ENCODE measurements around a stretch of chr14.

- RRBS: no CpG with 5 or more reads among the region's 1 CpG
These were observed 44.5 kb downstream of the GPR65 start for GRCh38 chr14:88049416-88049758.

DNA sequence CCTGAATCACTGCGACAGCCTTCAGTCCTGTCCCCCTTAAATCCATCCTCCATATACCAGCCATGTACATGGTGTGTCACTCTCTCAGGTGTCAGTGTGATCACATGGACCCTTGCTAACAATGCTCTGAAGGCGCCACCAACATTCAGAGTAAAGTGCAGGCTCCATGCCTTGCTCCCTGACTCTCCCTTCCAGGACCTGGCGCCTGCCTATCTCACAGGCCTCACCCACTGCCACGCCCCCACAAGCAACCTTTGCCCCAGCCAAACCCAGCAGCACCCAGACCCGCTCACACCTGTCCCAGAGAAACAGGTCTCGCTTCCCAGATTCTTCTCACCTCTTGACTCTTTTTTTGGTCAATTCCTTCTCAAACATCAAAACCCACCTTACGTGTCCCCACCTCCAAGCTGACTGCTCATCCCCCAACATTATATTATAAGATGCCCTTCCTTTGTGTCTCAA lies 52.3 kb downstream of the KCNK10 start:
- RRBS: no CpG with 5 or more reads among the region's 7 CpGs

GRCh38 chr14:88322973-88323160 lies 202 bp downstream of the KCNK10 start:
- RRBS: no CpG with 5 or more reads among the region's 10 CpGs

DNA sequence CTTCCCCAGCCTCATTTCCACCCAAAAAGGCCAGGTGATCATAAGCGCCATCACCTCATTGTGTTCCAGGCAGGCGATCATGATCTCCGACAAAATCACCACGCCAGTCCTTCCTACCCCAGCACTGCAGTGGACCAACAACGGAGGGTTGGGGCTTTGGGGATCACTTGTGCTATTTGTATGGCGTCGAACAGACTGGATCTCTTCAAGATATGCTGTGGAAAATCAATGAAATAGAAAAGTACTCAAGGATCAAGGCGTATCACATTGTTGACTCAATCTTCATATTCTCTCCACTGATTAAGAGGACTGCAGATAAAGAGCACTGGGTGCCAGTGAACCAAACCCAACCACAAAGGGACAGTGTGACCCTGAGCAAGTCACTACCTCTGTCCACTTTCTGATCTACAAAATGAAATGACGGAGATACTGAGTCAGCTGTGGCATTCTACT lies 83.4 kb downstream of the SPATA7 start:
- RRBS: no CpG with 5 or more reads among the region's 9 CpGs

DNA sequence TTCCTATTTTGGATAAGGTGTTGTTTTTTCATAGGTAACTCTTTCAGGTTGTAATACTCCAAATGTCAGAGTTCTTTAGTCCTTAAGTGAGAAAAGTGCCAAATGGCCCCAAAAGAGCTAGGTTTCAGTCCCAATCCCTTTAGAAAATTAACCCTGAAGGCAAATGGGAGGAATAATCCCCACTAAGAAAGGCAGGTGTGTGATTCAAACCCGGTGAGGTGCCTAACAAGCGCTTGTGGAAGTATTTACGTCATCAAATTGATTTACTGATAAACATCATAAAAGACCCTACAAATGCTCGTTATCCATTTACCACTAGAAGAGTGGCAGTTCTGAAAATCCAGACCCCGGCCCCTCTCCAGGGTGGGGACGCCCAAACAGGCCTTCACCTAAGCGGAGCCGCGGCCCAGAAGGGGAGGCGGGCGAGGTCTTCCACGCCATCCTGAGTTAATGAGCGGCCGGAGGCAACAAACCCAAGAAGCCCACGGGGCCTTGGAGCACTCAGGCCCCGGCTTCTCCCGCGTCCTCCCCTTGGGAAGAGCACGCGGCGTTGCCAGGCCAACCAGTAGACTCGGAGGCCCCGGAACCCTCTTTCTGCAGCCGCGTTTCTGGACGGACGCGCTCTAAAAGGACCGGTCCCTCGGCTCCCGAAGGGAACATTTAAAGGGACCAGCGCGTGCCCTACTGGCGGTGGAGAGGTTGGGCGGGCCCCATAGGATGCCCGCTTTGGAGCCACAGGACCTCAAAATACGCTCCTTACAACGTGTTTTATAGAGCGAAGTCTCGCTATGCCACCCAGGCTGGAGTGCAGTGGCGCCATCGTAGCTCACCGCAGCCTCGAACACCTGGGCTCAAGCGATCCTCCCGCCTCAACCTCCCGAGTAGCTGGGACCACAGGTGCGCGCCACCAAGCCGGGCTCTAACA lies 3.6 kb downstream of the PTPN21 start:
- RRBS: 17% methylated on average over 15 of the region's 50 CpGs

- RRBS: no CpG with 5 or more reads among the region's 9 CpGs
These were observed 1.1 kb downstream of the TTC8 start for GRCh38 chr14:88825511-88825948.

- RRBS: no CpG with 5 or more reads among the region's 5 CpGs
These were observed 9.6 kb downstream of the TTC8 start for GRCh38 chr14:88833743-88834730.

DNA sequence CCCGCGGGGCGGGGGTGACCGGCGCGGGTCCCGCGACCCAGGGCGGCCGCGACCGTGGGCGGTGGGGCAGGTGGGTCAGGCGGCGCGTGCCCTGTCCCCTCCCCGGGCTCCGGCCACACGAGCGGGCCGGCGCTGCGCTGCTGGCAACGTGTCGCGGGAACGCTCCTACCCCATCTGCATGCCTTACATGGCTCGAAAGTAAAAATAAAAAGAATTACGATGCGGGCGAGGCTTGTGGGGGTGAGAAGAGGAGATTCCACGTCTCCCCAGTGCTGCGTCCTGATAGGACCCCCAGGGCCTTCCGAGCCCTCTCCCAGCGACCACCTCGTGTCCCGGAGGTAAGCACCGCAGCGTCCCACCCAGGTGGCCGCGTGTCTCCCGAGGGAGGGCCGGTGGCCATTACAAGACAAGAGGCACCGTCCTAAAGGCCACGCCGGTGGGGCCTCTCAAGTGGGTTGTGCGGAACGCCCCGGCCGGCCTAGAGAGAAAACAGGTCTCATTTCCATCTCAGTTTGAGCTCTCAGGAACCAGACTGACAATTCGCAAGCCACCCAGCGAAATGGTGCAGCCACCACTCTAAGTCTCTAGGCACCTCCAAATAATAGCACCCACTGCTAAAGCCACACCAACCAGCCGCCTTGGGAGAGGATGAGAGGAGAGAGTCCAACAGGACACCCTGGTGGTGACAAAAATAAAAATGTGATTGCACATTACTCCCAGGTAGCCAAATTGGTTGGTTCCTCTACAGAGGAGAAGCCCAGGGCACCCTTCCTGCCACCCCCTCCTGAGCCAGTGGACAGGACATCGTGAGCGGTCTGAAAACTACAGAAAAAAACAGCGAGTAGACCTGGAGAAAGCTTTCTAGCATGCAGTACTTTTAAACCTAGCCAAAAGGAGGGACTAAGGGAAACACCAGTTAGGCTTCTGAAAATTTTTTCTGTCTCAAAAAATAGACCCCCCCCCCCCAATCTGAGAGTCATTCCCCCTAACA lies 721 bp upstream of the FOXN3 start:
- RRBS: under 1% methylated on average over 23 of the region's 56 CpGs

- RRBS: no CpG with 5 or more reads among the region's 4 CpGs
These were observed 76.1 kb upstream of the FOXN3 start for GRCh38 chr14:89493161-89493463.

- RRBS: no CpG with 5 or more reads among the region's 5 CpGs
These were observed 231.6 kb upstream of the FOXN3 start for GRCh38 chr14:89648445-89649159.

DNA sequence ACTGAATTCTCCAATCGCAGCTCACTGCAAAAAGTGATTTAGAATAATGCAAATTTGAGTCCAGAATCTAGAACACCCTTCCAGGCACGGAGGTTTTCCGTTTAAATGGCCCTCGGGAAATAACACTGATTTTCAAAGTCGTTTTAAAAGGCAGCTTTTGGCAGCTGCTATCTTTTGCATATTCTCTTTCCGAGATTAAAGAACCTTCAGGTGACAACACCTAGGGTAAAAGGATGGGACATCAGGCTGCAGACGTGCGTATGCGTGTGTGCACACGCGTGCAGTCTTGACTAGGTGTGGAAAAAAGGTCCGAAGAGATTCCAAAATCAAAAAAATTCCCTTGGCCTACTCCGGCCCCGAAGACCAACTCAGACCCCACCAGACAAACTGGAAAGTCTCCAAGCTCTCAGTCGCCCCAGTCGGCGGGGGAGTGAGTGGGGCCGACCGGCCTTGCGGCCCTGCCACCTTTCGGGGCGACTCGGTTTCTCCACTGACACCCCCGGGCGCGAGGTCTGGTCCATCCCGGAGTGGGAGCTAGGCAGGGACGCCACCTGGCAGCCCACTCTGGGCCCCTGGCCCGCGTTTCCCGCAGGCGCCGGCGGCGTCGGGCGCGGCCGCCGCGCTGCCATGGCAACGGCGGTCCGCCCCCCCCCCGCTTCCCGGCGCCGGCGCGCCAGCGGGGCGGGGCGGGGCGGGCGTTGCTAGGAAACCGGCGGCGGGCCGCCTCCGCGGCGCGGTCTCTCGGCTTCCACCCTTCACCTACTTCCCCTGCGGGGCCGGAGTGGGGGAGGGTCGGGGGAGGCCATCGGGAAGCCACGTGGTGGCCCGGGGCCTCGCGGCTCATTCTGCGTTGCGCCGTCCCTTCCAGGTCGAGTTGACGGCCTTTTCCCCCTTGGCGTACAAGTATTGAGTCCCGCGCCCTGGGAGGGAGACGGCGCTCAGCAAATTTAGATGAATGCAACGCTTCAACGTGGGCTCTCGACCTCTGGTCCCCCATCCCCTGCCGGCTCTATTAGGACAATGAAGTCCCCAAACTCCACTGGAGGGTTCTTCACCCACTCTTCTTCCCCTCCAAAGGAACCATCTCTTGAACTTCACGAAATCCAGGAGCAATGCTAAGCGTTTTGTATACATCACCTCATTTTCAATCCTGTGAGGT lies 253.1 kb downstream of the EFCAB11 start:
- RRBS: 3% methylated on average over 44 of the region's 88 CpGs

- RRBS: no CpG with 5 or more reads among the region's 10 CpGs
These were observed 181.1 kb downstream of the EFCAB11 start for GRCh38 chr14:89773322-89773849.

DNA sequence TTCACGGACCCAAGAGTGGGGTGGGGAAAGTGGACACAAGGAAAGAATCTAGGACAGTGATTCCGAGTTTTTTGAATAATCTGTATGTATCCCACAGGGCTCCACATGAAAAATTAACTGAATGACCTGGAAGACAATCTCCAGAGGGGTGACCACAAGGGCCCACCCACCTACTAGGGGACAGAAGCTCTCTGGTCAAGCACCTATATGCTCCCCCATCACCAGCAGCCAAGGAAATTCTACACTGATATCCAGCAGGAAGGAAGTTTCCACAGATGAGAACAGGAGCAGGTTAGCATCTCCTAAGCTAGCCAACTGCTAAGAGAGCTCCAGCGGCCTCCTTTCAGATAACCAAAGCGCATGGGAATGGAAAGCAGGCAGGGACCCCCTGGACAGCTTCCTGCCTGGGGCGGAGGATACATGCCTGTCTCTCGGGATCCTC lies 35.9 kb downstream of the PSMC1 start:
- RRBS: no CpG with 5 or more reads among the region's 6 CpGs

GRCh38 chr14:90398329-90399053 lies 1.7 kb downstream of the CALM1 start:
- RRBS: 3% methylated on average over 4 of the region's 36 CpGs

- RRBS: no CpG with 5 or more reads among the region's 31 CpGs
These were observed 157.2 kb downstream of the CALM1 start for GRCh38 chr14:90553669-90554882.

GRCh38 chr14:90630247-90630942 lies 185.8 kb downstream of the TTC7B start:
- RRBS: no CpG with 5 or more reads among the region's 14 CpGs

DNA sequence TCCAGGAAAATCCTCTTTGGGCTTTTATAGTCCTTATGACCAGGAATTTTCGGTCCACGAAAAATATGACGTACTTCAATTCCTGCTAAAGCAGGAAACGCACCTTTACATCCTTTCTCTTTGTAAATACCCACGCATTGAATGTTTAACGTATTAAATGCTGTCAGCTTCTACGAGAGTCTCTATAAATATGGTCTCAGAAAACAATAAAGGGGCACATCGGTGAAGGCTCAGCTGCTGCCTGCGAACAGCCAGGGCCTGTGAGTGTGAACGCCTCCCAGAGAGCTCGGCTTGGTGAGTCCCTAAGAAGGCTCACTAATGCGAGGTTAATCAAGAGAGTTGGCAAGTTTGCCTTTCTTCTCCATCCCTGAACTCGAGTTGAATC lies 58.4 kb downstream of the TTC7B start:
- RRBS: no CpG with 5 or more reads among the region's 13 CpGs

- RRBS: 5% methylated on average over 16 of the region's 38 CpGs
These were observed 870 bp downstream of the TTC7B start for GRCh38 chr14:90815041-90816078.

GRCh38 chr14:90838900-90839838 lies 22.9 kb upstream of the TTC7B start:
- RRBS: no CpG with 5 or more reads among the region's 14 CpGs

Measured in GM19239 (cell line).